Cytotoxic T cell (primary cell): ENCODE data around the genes PGGHG, RNH1 and GATD1.

- PRO-cap, 2 experiments: no peak in any of the 2 experiments
Observed at GRCh38 chr11:209370-209552, 1.8 kb downstream of the RIC8A start.

DNA sequence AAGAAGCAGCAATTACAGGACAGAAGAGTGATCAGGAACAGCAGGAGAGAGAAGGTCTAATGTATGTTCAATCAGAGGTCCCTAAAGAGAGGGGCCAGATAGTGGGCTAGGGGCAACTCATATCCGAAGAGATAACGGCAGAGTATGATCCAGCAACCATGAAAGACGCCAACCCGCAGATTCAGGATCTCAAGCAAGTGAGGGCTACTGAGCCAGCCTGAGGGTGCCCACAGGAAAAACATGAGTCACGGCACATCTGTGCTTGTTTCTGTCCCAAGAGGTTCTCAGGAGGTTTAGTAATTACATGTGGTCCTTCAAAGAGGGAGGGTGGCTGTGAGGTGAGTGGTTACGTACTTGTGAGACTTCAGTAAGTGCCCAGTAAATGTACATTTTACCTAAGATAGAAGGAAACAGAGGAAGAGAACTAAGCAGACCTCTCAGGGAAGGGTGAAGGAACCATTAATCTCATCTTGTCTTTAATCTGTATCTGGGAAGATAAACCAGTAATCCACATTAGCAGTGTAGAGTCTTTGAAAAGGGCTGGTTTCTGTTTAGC is 10.4 kb downstream of the SIRT3 start:
- PRO-cap, 2 experiments: no peak in any of the 2 experiments

DNA sequence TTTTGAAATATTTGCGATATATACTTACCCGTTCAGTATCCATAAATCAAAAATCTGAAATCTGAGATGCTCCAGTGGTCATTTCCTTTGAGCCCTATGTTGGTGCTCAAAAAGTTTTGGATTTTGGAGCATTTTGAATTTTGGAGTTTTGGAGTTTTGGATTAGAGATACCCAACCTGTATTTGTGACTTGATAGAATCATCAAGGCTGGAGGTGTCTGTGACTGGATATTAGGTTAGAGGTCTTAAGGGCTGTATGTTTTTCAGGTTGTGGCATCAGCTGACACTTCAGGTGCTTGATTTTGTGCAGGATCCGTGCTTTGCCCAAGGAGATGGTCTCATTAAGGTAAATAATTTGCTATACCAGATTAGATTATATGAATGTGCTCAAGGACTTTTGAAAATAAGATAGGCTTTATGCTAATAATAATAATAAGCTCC is 2.0 kb downstream of the PSMD13 start:
- PRO-cap, 2 experiments: no peak in any of the 2 experiments

DNA sequence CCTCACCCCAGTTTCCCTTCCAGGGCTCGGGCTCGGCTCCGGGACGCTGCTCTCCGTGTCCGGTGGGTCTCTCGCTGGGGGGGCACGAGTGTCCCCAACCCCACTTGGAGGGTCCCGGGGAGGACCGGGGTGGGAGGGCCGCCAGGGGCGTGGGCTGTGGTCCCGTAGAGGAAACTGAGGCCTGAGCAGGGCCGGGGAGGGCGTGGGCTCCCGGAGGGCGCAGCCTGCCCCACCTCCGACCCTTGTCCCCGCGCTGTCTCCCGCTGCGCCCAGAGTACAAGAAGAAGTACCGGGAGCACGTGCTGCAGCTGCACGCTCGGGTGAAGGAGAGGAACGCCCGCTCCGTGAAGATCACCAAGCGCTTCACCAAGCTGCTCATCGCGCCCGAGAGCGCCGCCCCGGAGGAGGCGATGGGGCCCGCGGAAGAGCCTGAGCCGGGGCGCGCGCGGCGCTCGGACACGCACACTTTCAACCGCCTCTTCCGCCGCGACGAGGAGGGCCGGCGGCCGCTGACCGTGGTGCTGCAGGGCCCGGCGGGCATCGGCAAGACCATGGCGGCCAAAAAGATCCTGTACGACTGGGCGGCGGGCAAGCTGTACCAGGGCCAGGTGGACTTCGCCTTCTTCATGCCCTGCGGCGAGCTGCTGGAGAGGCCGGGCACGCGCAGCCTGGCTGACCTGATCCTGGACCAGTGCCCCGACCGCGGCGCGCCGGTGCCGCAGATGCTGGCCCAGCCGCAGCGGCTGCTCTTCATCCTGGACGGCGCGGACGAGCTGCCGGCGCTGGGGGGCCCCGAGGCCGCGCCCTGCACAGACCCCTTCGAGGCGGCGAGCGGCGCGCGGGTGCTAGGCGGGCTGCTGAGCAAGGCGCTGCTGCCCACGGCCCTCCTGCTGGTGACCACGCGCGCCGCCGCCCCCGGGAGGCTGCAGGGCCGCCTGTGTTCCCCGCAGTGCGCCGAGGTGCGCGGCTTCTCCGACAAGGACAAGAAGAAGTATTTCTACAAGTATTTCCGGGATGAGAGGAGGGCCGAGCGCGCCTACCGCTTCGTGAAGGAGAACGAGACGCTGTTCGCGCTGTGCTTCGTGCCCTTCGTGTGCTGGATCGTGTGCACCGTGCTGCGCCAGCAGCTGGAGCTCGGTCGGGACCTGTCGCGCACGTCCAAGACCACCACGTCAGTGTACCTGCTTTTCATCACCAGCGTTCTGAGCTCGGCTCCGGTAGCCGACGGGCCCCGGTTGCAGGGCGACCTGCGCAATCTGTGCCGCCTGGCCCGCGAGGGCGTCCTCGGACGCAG is 2.1 kb downstream of the NLRP6 start:
- PRO-cap, 2 experiments: peak in 1 of 2 experiments; most common minus-strand start position 259 of the sequence (in 1)

- PRO-cap, 2 experiments: peak in 2 of 2 experiments; most common plus-strand start chr11:288930 (in 1); most common minus-strand start chr11:288987 (in 2)
Observed at GRCh38 chr11:288885-289318, at the start of gene PGGHG. TSS of gene PGGHG (plus strand) at chr11:289126.

DNA sequence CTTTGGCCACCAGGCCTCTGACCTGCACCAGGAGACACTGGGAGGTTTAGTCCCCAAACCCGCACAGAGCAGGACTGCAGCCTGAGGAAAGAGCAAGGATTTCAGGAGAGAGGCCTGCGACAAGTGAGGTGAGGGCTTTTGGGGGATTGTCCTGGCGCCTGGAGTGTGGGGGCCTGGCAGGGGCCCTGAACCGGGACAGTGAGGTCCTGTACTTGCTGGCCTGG is 364 bp upstream of the IFITM1 start:
- PRO-cap, 2 experiments: no peak in any of the 2 experiments

- PRO-cap, 2 experiments: no peak in any of the 2 experiments
Observed at GRCh38 chr11:334030-334970, 13.6 kb upstream of the IFITM3 start.

- PRO-cap, 2 experiments: peak in 2 of 2 experiments; most common minus-strand start chr11:364508 (in 1)
Observed at GRCh38 chr11:364278-364876, 4.9 kb upstream of the B4GALNT4 start.

GRCh38 chr11:416725-417773 is 2.2 kb upstream of the SIGIRR start:
- PRO-cap, 2 experiments: peak in 2 of 2 experiments; most common plus-strand start chr11:416872 (in 2); most common minus-strand start chr11:416799 (in 2)

- PRO-cap, 2 experiments: peak in 2 of 2 experiments; most common plus-strand start chr11:506462 (in 2); most common minus-strand start chr11:506776 (in 2)
Observed at GRCh38 chr11:506204-507319, at the start of gene RNH1. TSS of gene RNH1 (minus strand) at chr11:507242.

DNA sequence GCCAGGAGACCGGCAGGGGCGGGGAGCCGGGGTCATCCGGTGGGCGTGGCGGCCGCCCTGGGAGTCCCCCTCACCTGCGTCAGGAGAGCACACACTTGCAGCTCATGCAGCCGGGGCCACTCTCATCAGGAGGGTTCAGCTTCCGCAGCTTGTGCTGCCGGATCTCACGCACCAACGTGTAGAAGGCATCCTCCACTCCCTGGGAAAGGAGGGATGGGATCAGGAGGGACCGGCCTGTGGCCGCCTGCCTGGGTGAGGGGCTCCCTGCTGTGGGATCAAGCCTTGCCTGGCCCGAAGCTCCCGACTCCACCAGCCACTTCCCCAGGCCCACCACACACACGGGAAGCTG is 2.8 kb downstream of the HRAS start:
- PRO-cap, 2 experiments: no peak in any of the 2 experiments

- PRO-cap, 2 experiments: no peak in any of the 2 experiments
Observed at GRCh38 chr11:573029-573844, 3.0 kb upstream of the PHRF1 start.

- PRO-cap, 2 experiments: no peak in any of the 2 experiments
Observed at GRCh38 chr11:584327-584706, 8.0 kb downstream of the PHRF1 start.

DNA sequence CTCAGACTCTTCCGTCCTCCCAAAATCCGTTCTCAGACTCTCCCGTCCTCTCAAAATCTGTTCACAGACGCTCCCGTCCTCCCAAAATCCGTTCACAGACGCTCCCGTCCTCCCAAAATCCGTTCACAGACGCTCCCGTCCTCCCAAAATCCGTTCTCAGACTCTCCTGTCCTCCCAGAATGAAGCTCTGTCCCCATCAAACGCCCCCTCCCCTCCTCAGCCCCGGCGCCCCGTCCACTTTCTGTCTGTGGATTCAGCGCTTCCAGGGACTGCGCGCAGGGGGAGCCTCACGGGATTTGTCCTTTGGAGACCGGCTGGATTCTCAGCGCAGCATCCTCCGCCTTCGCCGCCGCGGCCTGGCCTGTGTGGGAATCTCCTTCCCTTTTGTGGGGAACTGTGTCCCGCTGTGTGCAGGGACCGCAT is 930 bp upstream of the SCT start:
- PRO-cap, 2 experiments: no peak in any of the 2 experiments

DNA sequence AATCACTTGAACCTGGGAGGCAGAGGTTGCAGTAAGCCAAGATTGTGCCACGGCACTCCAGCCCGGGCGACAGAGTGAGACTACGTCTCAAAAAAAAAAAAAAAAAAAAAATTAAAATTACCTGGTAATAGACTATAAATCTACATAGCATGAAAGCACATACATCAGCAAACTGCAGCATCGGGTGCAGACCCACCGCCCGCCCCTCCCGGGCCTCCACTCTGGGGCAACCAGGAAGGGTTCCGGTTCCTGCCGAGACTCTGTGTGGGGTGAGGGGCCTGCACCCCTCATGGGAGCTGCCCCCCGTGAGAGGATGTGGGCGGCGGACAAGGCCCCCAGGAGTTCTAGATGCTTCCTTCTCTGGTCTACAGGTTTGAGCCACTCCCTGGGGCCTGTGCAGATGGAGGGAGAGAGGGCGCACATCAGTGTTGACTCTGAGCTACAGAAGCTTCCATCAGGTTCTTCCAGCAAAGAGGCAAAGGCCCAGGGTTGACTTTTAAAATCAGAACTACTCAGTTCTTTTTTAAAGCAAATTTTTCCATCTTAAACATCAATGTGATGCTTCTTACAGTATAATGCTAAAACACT is 9.2 kb downstream of the DRD4 start:
- PRO-cap, 2 experiments: no peak in any of the 2 experiments

DNA sequence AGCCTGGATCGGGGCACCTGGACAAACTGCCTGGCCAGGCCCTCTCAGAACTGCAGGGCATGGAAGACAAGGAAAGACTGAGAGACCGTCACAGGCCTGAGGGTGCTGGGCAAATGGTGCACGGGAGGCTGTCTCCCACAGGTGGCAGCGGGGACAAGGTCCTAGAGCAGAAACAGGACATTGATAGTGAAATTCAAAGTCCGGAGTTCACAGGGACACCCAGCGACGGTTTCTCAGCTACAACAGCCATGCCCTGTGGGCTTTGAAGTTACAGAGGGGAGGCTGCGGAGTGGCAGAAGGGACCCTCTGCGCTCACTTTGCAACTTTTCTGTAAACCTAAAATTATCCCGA is 20.7 kb downstream of the DRD4 start:
- PRO-cap, 2 experiments: no peak in any of the 2 experiments

DNA sequence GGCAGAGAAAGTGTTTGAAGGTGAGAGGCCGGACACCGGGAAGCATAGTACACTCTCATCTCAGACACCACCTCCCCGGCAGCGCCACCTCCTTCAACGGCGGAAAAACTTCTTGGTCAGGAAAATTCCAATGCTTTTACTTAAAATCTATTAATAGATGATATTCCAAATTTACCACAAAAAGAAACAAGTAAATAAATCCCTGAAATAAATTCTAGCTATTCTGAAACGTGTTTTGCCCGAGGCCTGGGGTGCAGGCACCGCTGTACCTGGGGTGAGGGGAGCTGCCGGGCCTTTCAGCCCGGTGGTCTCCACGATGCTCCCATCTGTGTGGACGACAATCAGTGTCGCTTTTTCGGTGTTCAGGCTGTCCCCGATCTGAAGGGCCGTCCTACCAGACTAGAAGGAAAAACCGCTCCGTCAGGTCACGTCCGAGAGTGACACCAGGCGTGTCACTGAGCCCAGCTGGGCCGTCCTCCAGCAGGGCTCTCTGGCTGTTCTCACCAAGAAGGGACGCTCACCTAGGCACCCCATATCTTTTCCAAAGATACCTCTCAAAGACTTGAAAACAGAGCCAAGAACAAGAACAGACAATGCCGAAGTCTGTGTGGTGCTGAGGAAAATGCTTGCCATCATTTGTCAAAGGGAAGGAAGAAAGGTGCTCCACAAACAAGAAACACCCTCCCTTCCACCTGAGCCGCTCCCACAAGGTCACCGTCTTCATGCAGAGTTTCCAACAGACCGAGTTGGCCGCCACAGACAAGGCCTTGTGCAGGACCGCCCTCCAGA is 6.8 kb downstream of the DEAF1 start:
- PRO-cap, 2 experiments: no peak in any of the 2 experiments

- PRO-cap, 2 experiments: no peak in any of the 2 experiments
Observed at GRCh38 chr11:746335-746668, 962 bp upstream of the TALDO1 start.

DNA sequence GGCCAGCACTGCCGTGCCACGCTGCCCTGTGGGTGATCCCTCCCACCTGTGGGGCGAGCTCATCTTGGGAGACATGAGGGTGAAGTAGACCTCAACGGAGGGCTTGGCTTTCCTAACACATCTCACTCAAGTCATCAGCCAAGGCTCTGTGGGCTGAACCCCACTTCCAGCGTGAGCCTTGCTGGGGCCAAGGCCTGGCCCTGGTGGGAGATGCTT is 13.4 kb downstream of the GATD1 start:
- PRO-cap, 2 experiments: no peak in any of the 2 experiments

GRCh38 chr11:777329-777876 is at the start of gene GATD1:
TSS of gene GATD1 (minus strand) at chr11:777487.
- PRO-cap, 2 experiments: peak in 2 of 2 experiments; most common plus-strand start chr11:777582 (in 2); most common minus-strand start chr11:777485 (in 2)